GM19240 (cell line): ENCODE measurements around the genes RHBDD2, ZP3 and SPDYE16.

DNA sequence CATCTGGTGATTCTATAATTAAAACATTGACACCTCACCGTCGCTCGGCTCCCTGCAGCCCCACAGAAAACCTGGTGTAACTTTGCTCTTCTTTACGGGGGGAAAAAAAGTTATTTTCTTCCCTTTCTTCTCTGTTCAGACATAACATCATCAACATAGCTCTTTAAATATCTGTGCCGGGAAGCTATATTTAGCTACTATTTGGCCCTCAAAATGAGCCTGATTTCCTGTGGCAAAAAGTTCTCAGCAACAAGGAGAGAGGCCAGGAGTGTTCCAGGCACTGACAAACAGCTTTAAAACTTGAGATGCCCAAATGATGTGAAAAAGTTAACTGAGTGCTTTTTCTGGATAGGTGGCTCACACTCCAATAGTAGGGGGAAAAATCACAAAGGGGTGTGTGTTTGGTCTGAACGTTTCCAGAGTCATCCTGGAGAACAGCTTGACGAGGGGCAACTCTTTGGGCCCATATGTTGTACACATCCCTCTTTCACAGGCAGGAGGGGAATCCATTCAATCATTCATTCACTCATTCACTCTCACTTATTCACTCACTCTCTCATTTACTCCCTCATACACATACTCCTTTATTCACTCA is 26.6 kb downstream of the HIP1 start:
- RRBS, result no CpG with 5 or more reads among the region's 7 CpGs

DNA sequence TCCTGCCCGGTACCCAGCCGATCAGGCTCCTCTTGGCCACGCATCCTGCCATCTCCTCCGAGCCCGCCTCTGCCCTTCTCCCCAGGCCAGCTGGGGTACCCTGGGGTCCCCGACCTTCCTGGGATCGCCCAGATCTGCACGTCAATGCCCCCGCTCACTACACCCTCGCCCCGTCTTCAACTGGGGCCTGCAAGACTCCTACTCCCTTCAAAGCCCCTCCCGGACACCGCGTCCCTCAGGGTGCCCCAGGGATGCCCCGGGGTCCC is 283 bp downstream of the HIP1 start:
- RRBS, result 3% methylated on average over 4 of the region's 15 CpGs

DNA sequence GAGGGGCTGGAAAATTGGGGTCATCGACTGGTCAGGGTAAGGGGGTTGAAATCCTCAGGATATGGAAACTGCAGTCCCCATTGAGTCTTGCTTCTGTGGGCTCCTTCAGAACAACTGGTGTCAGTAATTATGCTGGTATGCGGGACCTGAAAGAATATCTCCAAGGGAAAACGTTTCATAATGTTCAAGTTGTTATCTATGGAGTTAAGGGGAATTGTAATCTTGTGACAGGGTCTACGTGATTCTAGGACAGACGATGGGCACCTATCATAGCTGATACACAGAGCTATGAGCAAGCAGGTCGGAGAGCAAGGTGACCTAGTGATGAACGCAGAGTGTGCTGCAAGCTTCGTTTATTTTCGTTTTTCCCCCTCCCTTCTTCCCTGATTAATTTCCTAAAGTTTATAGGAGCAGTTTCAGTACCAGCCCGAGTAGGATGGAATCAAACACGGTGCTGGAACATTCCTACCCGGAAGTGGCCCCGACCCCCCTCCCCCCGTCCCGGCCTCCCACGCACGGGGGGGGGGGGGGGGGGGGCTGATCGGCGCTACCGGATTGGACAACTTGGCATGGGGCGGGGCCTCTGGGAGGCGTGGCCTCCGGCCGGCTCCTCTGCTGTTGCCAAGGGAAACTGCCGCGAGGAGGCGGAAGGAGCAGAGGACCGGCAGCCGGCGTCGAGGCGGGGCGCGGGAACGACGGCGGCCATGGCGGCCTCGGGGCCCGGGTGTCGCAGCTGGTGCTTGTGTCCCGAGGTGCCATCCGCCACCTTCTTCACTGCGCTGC is at the start of gene RHBDD2:
Gene RHBDD2, plus strand, starts transcription at position 656 of the 783 bp plus-strand sequence.
- RRBS, result 2% methylated on average over 24 of the region's 44 CpGs

DNA sequence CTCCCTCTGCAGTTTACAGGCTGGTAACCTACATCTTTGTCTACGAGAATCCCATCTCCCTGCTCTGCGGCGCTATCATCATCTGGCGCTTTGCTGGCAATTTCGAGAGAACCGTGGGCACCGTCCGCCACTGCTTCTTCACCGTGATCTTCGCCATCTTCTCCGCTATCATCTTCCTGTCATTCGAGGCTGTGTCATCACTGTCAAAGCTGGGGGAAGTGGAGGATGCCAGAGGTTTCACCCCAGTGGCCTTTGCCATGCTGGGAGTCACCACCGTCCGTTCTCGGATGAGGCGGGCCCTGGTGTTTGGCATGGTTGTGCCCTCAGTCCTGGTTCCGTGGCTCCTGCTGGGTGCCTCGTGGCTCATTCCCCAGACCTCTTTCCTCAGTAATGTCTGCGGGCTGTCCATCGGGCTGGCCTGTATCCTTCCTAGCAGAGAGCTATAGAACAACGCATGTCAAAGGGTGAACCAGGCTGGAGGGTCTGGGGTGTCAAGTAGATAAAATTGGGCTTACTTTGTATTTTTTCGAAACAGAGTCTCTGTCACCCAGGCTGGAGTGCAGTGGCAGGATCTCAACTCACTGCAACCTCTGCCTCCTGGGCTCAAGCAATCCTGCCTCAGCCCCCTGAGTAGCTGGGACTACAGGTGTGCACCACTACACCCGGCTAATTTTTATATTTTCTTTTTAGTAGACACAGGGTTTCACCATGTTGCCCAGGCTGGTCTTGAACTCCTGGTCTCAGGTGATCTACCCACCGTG is 3.2 kb downstream of the RHBDD2 start:
- RRBS, result no CpG with 5 or more reads among the region's 24 CpGs

DNA sequence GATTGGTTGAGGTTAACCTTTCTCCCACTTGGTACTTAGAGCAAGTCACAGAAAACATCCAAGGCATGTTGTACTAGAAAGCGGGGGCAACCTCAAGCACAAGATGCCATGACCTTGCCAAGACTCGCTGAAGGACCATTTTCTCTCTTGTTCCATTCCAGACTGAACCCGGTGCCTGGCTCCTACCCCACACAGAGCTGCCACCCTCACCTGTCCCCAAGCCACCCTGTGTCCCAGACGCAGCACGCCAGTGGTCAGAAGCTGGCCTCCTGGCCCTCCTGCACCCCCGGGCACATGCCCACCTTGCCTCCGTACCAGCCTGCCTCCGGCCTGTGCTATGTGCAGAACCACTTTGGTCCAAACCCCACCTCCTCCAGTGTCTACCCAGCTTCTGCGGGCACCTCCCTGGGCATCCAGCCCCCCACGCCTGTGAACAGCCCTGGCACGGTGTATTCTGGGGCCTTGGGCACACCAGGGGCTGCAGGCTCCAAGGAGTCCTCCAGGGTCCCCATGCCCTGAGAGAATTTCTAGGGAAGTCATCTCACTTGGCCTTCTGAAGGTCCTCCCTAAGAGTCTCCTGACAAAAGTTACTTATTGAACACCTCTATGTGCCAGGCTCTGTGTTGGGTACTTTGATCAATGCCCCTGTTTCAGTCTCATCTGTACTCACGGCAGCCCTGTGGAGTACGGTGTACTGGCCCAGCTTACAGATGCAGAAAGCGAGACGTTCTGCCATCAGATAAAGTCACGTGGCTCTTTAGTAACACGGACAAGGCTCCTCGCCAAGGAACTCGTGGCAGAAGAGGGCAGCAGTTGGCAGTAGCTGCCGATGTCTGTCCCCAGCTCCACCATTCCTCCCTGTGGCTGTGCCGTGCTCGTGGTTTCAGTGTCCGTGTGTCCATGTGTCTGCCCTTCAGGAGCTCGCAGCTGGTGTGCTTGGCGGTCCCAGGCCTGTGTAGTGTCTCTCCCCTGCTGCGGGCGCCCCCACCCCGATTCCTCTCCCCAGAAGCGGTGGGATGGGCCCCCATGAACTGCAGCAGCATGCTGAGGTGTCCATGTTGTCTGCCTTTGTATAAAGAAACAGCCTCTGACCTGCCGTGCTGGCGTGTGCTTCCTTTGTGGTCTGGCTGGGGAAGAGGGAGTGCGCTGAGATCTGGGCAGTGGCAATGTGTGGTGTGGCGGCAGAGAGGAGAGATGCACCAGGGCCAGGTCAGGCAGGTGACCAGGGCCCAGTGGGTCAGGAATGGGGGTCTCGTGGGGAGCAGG is 9.4 kb downstream of the RHBDD2 start:
- RRBS, result 100% methylated on average over 2 of the region's 34 CpGs

GRCh38 chr7:75920248-75921218 is 5.6 kb downstream of the POR start:
- RRBS, result 97% methylated on average over 3 of the region's 21 CpGs

DNA sequence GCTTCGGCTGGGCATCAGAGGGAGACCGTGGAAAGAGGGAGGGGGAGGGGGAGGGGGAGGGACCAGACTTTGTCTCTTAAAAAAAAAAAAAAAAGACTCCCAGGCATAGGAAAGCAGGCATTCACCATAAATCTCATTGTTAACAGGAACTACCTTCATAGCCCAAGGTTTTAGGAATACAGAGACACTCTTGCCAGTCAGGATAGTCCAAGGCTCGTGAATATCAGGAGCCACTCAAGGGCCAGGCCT is 38.2 kb downstream of the POR start:
- RRBS, result no CpG with 5 or more reads among the region's 3 CpGs

- RRBS, result no CpG with 5 or more reads among the region's 39 CpGs
These were observed 9.5 kb downstream of the TMEM120A start for GRCh38 chr7:75984750-75985380.

- RRBS, result no CpG with 5 or more reads among the region's 9 CpGs
These were observed 61.0 kb downstream of the MDH2 start for GRCh38 chr7:76108879-76109344.

DNA sequence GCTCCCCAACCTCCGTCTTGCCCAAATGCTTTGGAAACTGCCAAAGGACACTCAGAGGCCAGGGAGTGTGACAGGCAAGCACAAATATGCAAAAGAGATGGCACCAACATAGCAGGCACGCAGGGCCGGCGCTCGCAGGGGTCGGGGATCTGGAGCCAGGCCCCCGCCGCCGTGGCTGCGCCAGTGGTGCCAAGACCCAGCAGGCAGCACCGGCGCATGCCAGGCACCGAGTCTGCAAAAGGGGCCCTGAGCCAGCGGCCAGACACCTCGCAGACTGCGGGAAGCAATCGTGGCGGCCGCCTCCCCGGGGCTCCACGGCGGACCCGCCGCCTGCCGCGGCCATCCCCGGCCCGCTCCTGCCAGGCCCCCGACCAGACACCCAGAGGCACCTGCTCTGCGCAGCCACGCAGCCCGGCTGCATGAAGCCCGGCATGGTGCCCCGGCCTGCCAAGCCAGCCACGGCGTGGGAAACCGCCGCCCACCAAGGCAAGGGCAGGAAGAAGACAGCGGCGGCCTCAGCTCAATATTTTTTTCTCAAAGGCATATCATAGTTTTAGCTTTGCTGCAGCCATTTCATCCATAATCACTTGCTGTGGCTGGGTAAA is 51.4 kb upstream of the SRRM3 start:
- RRBS, result 72% methylated on average over 10 of the region's 40 CpGs

GRCh38 chr7:76260539-76261137 is 41.8 kb upstream of the HSPB1 start:
- RRBS, result no CpG with 5 or more reads among the region's 14 CpGs

DNA sequence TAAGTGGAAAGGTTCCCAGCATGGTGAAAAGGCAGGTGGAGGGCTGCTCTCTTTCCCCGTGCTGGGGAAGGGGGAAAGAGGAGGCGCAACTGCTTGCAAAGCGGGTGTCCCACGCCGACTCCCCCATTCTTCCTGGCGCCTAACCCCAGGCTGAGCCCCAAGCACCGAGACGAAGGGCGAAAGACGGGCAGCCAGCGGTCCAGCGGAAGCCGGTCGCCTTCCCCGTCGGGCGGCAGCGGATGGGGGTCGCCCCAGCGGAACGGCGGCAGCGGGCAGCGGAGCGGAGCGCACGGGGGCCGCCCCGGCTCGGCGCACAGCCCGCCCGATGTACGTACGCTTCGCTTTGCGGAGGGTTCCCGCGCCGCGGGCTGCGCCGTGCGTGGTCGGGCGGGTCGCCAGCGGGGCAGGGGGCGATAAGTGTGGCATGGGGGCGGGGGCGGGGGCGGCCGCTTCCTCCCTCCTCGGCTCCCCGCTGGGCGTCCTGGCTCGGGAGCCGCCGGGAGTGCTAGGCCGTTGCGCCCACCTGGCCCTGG is 35.3 kb upstream of the HSPB1 start:
- RRBS, result 2% methylated on average over 13 of the region's 61 CpGs

GRCh38 chr7:76330375-76330690 is 27.9 kb downstream of the HSPB1 start:
- RRBS, result no CpG with 5 or more reads among the region's 4 CpGs

GRCh38 chr7:76365908-76366513 is 7.2 kb upstream of the YWHAG start:
- RRBS, result no CpG with 5 or more reads among the region's 6 CpGs

GRCh38 chr7:76424758-76425051 is at the start of gene ZP3:
ZP3 (plus strand) TSS chr7:76424950.
- RRBS, result no CpG with 5 or more reads among the region's 2 CpGs

GRCh38 chr7:76514916-76515392 is 4.6 kb downstream of the UPK3B start:
- RRBS, result 98% methylated on average over 5 of the region's 11 CpGs

- RRBS, result no CpG with 5 or more reads among the region's 5 CpGs
These were observed at the start of gene SPDYE16 for GRCh38 chr7:76543245-76543547. SPDYE16 (minus strand) TSS chr7:76543297.

DNA sequence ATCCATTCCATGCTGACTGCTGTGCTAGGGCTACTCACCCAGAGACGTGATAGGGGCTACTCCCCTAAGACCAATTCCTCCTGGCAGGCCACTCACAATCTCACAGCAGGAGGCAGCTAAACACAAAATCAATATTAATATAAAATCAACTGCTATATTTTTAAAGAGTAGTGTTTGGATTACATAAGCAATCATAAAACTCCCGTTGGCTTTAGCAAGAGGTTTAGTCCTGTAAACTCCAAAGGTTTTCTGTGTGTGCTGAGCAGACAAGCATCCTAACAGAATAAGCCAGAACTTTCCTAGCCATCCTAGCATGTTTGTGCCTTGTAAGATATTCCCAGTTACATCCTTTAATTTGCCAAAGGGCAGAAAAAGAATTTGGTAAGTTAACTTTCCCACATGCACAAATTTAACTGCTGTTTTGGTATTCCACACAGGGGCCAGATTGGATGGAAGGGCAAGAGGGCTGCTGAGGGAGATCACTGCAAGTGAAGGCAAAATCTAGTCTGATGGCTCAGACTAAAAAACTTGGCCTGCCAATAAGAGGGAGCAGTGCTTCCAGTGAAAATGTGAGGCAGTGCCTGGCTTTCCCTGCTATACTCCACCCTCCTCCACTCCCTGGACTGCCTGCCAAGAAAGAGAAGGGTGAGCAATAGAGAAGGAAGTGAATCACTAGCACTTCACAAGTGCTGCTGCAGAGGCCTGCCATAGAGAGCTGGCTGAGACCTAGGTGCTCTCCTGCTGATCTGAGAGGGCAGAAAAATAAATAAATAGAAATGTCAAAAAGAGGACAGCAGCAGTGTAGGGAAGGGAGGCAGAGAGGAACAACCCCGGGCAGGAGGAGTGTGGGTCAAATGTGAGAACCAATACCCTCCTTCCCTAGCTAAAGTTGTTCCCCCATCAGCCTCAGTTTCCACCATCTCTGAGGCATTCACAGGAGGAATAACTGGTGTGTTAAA is 40.0 kb upstream of the SPDYE16 start:
- RRBS, result no CpG with 5 or more reads among the region's 3 CpGs

GRCh38 chr7:76590697-76591414 is 36.2 kb downstream of the POMZP3 start:
- RRBS, result no CpG with 5 or more reads among the region's 7 CpGs

DNA sequence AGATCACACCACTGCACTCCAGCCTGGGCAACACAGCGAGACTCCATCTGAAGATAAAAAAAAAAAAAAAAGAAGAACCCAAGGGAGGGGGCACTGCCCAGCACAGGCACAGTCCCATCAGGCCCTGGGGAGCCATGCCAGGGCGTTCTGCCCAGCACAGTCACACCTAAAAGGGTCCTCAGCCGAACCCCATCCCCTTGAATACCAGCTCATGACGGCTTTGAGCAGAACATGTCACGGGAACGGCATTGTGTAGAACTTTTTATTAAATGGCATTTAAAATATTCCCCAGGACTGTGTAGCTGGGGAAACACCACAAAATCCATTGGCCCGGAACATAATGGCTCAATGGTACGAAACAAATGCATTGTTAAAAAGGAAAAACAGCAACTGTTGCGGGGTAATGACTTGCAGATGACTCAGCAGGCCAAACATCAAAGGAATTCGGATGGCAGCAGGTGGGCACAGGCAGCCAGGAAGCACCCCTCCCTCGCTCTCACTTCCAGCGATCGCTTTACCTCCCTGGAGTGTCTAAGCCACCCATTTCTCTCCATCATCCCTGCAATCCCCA is 22.1 kb downstream of the SPDYE17 start:
- RRBS, result no CpG with 5 or more reads among the region's 13 CpGs